Occipital lobe (tissue), 2 donors: ENCODE measurements around a stretch of chr7.

DNA sequence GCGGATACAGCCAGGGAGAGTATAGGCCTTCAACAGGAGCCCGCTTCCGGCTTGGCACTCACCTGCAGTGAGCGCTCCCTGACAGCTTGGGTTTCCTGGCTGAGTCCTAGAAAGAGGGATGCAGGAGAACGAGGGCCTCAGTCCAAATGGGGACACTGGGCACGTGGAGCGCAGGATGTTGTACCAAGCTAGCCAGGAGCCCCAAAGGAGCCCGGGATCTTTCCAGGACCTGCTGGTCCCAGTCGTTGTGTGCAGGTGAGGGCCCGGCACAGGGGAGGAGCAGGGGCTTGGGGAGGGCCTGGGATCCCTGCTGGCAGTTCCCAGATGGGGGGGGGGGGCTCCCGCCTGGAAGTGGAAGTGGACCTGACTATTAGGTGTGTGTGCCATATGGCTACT is 3.6 kb downstream of the AGAP3 start:
- RAMPAGE, long total RNA, result no peak

GRCh38 chr7:151125146-151125758 is 39.0 kb downstream of the AGAP3 start:
- RAMPAGE, long total RNA, result no peak

- RAMPAGE, long total RNA, result no peak
Observed at GRCh38 chr7:151135623-151136140, 31.8 kb downstream of the GBX1 start.

GRCh38 chr7:151188064-151188381 is 973 bp upstream of the ASB10 start:
- RAMPAGE, long total RNA, result no peak

GRCh38 chr7:151251622-151252263 is 3.2 kb upstream of the SMARCD3 start:
- RAMPAGE, long total RNA, result no peak

GRCh38 chr7:151252914-151253239 is 4.4 kb upstream of the SMARCD3 start:
- RAMPAGE, long total RNA, result no peak

DNA sequence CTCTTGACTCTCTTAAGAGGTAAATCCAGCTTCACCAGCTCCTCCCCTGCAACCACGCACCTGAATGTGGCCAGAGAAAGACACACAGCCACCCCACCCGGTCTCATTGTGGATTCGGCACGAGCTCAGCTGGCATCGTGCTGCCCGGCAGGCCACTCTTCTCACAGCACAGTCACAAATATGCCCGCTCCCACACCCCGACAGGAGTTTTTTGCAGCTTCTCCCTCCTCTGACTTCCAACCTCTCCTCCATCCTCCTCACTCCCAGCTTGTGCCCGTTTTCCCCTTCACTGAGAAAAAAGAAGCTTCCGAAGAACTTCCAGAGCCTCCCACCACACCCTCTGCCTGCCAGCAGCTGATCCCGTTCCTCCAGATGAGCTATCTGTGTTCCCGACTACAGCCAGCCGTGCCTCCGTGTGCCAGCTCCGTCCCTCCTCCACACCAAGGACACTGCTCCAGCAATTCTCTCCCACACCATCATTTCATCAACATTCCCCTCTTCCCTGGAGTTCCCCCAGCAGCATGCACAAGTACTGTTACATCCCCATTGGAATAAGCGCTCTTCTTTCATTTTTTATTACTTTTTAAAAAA is 8.1 kb upstream of the SMARCD3 start:
- RAMPAGE, long total RNA, result no peak

DNA sequence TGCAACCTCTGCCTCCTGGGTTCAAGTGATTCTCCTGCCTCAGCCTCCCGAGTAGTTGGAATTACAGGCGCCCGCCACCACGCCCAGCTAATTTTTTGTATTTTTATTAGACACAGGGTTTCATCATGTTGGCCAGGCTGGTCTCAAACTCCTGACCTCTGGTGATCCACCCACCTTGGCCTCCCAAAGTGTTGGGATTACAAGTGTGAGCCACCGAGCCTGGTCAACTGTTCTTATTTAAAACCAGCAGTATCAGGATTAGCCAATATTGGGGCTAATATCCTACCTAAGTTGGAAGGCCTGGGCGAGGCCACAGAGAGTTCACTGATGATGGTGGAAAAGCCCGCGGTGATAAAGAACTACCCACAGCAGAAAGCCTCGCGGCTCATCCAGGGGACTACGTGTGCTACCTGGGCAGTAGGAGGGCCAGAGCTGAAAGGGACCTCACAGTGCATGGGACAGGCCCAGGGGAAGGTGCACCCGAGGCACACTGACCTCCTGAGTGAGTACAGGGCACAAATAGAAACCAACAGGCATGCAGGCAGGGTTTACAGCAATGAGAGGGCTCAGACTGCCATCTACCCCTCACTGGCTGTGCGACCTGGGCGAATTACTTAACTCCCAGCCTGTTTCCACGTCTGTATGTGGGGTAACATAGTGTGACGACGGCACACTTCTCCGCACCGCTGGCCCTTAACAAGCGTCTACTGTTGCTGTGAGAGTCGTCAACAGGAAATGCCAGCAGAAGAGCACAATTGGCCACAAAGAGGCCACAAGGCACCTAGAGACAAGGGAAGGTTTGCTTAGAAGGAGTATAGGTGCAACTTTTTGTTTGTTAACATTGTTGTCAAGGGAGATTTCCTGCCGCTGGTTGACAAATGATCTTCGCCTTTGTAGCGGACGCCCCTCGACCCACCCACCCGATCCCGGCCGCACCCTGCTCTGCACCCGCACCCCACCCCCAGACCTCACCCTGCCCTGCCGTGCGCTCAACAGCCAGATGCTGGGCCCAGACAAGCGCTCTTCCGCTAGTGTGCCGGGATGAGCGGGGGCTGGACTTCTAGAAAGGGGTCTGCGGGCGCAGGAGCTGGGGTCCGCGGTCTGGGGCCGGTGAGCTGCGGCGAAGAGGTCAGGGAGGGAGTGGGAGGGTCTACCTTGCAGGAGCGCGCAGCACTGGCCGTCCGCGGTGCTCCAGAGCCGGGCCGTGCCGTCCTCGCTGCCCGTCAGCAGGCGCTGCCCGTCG is 1.1 kb downstream of the WDR86 start:
- RAMPAGE, long total RNA, result no peak

GRCh38 chr7:151410633-151411028 is 793 bp upstream of the WDR86 start:
- RAMPAGE, long total RNA, result no peak

- RAMPAGE, long total RNA, result no peak
Observed at GRCh38 chr7:151436618-151437328, 3.2 kb downstream of the CRYGN start.

DNA sequence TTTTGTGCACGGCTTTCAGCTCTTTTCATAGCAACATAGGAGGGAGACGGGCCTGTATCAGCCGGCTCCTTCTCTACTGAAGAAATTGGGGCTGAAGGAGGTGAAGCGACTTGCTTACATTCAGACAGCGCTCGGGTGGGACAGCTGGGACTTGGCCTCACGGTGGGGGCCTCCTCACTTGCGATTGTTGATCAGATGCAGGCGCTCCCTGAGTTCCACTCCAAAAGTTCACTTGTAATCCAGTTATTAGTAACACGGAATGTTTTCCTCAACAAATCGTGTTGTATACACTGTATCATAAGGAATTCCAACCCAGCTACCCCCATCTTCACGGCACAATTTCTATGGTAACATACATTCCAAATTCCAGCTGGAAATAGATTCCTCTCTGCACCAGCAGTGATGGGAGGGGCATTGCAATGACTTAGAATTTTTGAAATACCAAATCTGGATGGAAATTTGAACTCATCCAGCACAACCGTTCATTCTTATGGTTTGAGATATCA is 38.8 kb upstream of the RHEB start:
- RAMPAGE, long total RNA, result no peak

DNA sequence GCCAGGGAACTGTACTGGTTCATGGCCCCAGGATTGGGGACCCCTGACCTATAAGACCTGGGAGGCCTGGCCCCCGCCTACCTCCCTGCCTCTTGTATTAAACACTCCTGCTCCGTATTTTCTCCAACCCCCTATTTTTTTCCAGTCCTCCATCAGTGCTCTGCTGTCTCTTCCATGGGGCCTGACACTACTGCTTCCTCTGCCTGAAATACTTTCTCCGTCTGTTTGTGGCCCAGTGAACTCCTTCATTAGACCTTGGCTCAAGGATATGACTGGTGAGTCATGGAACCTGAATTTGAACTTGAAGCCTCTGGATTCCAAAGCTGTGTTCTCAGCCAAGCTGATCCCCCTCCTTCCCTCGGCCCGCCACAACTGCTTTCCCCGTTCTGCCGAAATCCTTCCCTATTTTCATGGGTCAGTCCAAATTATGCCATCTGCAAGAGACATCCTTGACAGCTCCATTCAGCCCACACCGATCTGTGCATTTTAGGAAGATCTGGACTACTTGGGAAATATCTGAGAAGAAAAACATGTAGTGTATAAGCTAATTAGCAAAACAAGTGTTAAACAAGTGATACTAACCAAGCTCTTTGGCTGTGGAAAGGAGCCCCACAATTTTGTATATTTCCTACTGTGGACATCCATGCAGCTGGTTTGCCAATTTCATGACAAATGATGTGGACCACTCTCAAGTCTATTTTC is 80.2 kb upstream of the RHEB start:
- RAMPAGE, long total RNA, result no peak

- RAMPAGE, long total RNA, result no peak
Observed at GRCh38 chr7:151710397-151711135, 166.3 kb downstream of the PRKAG2 start.

- RAMPAGE, long total RNA, result no peak
Observed at GRCh38 chr7:151755851-151757039, 120.7 kb downstream of the PRKAG2 start.

DNA sequence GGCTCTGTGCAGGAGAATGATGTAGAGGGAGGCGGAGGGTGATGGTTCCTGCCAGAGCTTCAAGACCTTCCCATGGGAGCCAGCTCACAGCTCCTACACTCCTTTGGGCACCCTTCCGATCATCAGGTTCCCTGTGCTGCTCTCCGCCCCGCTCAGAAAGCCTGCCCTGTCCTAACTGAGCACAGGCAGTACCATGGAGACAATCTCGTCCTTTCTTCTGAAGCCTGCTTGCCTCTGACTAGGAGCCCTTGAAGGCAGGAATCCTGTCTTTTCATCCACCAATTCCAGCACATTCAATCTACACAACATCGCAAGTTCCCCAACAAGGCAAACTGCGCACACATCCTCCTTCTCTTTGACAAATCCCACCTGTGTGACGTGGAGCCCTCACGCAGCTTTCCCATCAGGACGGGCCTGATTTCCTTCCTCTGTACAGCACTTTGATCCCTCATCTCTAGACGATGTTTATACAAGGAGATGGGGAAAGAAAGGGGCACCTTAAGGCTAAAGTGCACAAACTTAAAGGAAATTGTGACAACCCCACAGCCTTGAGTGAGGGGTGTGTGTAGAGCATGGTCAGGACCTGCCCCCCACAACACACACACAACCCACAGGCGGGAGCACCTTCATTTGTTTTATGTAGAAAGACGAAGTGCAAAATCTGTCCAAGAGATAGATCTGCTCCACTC is 97.3 kb downstream of the PRKAG2 start:
- RAMPAGE, long total RNA, result no peak

GRCh38 chr7:151790824-151791489 is 86.0 kb downstream of the PRKAG2 start:
- RAMPAGE, long total RNA, result no peak

DNA sequence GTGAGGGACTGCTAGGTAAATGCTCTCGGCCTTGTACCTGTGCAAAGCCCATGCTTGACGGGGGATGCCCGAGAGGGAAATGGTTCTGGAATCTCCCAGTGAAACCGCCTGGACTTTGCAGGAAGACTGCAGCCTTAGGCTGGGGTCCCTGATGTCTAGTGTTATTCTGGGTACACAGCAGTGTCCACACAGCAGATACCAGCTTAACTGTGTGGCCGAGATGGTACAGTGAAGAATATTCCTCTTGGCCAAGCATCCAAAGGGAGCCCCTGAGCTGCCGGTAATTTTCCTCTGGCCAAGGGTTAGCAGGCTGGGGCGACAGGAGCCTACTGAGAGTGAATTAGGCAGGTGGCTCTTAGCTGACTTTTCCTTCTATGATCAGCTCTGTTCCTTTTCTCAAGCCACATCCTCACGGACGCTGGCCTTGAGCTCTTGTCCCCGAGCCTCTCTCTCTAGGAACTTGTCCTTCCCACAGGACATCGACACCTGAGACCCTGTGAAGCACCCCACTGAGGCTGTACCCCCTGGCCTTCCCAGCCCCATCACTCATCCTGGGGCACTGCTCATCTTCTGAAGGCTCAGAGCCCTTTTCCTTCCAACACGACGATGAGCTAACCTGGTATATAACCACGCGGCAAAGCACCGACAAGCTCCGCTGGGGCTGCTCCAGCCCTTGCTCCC is 29.7 kb downstream of the PRKAG2 start:
- RAMPAGE, long total RNA, result no peak

DNA sequence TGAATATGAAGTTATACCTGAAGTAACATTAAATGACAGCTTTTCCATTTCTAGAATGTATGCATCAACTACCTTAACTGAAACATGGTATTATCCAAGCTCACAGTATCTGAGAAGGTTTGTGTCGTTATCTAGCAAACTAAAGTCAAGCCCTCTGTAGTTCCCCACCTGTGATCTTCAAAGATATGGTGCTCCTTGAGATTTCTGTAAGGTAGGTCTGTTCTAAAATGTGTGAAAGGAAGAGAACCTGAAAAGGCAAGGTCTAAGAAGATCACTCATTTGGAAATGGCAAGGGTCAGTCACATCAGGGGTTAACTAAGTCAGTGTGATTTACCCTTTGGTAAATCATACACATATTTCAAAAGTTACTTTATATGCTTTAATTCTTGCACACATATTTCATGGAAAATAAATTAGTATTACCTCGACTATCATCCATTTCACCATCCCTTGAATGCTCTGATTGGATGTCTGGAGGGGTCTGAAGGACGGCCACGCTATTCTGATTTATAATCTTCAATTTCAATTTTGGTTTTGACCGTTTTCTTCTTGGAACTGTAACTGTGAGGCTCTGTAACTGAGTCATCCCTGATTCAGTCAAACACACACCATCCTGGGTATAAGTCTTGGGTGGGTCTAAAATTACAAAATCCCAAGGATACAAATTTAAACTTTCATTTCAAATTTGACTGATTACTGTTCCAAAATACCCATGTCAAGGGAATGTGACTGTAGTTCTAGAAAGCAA is 194.8 kb downstream of the GALNT11 start:
- RAMPAGE, long total RNA, result no peak

GRCh38 chr7:152250637-152251416 is 185.0 kb downstream of the KMT2C start:
- RAMPAGE, long total RNA, result no peak

DNA sequence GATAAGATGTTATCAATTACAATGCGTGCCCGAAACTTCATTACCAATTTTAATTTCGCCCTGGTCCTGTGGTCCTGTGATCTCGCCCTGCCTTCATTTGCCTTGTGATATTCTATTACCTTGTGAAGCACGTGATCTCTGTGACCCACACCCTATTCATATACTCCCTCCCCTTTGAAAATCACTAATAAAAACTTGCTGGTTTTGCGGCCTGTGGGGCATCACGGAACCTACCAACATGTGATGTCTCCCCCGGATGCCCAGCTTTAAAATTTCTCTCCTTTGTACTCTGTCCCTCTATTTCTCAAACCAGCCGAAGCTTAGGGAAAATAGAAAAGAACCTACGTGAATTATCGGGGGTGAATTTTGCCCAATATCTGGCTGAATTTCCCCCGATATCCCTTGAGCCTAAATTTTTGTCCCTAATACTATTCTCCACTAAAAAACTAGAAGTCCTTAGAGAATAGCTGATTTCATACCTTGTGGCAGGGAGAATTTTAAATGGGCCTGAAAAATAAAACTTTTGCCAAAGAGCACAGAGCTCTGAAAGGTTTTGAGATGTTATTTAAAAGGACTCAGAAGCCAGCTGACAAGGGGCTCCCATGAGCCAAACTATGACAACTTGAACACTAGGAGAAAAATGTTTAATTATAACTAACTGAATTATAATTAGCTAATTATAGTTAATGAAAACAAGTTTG is 83.4 kb downstream of the KMT2C start:
- RAMPAGE, long total RNA, result no peak